NT2/D1 (cell line): ENCODE measurements around a stretch of chr22.

- RRBS, 2 experiments = 95 to 96% methylated on average over 6 of the region's 18 CpGs
These were observed 84.3 kb downstream of the CELSR1 start for GRCh38 chr22:46453056-46453495.

GRCh38 chr22:46536208-46536413, 1.3 kb downstream of the CELSR1 start:
- RRBS, 2 experiments = 69 to 82% methylated on average over 3 to 7 of the region's 25 CpGs

DNA sequence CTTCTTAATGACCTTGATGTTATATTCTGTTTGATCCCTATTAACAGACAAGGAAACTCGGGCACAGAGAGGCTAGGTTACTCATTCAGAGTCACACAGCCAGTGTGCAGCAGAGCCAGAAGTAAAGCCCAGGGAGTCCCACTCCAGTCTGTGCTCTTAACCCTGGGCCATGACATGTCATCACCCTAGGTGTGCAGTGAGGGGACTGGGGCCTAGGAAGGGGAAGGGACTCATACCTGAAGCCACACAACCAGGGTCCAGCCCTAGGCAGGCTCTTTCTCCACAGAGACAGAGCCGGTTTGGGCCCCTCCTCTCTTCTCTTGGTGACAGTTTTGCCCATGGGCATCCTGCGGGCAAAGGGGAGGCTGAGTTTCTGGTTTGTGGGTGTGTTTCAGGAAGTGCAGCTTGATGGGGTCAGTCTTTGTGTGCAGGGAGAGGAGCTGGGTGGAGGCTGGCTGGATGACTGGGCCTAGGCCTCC, 23.1 kb upstream of the CELSR1 start:
- RRBS, 2 experiments = no CpG with 5 or more reads among the region's 3 CpGs

- RRBS, 2 experiments = no CpG with 5 or more reads among the region's 6 CpGs
These were observed 24.2 kb upstream of the CELSR1 start for GRCh38 chr22:46561537-46562006.

GRCh38 chr22:46578524-46579719, 41.3 kb upstream of the GRAMD4 start:
- RRBS, 2 experiments = 81 to 91% methylated on average over 5 of the region's 23 CpGs

DNA sequence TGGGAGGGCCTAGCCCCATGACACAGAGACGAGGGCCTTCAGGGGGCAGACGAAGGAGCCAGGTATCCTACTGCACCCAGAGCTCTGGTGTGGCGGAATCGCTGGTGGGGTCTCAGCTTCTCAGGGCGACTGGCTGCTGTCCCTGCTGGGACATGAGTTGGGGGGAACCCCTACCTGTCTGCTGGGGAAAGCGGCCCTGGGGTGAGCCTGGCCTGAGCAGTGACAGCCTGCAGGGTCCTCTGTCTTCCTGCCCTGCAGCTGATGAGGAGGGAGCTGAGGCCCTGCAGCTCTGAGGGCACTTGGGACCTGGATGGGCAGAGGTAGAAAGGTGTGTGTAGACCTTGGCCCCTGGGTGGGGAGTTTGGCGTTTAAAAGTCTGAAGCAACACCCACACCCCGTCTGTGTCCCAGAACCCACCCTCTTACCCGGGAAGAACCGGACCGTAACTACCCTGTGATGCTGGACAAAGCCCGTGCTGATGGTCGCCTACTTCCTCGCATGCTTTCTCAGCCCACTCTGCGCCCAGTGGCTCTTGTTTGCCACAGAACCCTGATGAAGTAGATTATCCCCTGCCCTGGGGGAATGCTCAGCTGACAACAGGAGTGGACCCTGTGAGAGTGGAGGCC, 33.5 kb upstream of the GRAMD4 start:
- RRBS, 2 experiments = no CpG with 5 or more reads among the region's 15 CpGs

GRCh38 chr22:46614055-46614876, 5.9 kb upstream of the GRAMD4 start:
- RRBS, 2 experiments = no CpG with 5 or more reads among the region's 28 CpGs

- RRBS, 2 experiments = no CpG with 5 or more reads among the region's 18 CpGs
These were observed 35.9 kb downstream of the GRAMD4 start for GRCh38 chr22:46655950-46656623.

DNA sequence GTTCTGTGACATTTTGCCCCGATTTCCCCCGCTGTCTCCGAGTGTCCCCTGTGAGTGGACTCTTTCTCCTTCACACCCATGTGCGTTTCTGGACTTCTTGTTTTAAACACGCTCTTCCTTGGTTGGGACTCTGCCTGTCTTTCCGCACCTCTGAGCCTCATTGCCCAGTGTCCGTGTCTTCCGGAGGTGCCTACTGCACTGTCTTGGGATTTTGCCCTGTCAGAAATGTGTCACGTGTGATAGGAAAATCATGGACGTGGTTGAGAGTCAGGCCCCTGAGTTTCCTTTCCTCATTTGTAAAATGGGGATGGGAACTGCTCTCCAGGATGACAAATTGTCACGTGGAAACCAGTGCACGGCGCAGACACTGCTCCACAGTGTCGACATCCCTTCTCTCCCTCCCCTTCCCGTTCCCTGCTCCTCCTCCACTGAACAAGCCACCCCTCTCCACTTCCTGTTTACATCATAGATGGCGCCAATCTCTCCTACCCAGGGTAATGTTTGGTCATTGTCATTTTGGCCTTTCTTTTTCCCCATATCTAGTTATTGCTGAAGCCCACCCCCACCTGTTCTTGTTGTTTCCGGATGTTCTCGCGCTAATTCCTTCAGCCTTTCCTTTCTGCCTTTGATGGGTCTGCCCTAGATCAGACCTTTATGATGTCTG, 91.7 kb downstream of the TBC1D22A start:
- RRBS, 2 experiments = no CpG with 5 or more reads among the region's 19 CpGs

GRCh38 chr22:46912053-46912475, 149.6 kb downstream of the TBC1D22A start:
- RRBS, 2 experiments = no CpG with 5 or more reads among the region's 5 CpGs

DNA sequence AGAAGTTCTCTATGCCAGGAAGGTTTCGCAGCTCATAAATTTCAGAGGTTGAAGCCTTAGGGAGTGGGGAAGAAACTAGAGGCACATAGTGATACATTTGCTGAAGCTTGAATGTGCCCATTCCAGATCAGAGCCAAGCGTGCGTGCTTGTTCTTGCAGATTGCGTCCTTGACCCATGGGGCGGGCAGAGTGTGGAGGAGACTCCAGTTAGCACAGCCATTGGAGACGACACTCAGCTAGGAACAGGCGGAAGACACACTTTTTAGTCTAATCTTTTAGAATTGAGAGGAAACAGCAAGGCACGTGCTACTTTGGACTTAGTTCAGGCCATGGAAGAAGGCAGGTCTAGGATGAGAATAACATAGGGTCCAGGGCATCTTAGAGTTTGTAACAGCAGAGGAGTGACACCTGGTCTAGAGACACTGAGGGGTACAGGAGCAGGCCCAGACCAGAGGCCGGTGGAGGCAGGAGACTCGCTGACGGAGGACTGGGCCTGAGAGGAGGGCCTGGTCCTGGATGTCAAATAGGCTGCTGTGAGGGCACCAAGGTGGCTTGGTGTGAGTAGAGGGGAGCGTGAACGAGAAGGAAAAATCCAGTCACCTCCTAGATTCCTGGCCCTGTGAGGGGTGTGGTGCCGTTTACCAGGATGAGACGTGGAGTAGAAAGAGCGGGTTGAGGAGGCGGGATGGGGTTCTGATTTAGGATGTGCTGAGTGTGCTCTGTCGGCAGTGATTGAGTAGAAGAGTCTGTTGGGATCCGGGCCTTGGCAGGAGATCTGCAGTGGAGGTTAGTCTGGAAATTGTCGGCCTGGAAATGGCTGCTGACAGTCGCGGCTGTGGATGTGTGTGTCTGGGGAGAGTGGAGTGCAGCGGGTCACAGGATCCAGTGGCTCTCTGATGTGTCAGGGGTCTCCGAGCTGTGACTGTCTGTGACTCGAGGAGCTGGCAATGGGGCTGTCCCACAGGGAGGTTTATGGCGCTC, 154.7 kb downstream of the TBC1D22A start:
- RRBS, 2 experiments = no CpG with 5 or more reads among the region's 26 CpGs

GRCh38 chr22:46934798-46935340, 172.4 kb downstream of the TBC1D22A start:
- RRBS, 2 experiments = no CpG with 5 or more reads among the region's 5 CpGs

GRCh38 chr22:46942572-46942880, 180.1 kb downstream of the TBC1D22A start:
- RRBS, 2 experiments = no CpG with 5 or more reads among the region's 8 CpGs

- RRBS, 2 experiments = no CpG with 5 or more reads among the region's 9 CpGs
These were observed 259.5 kb downstream of the TBC1D22A start for GRCh38 chr22:47021706-47022617.

GRCh38 chr22:47080097-47080768, 317.8 kb downstream of the TBC1D22A start:
- RRBS, 2 experiments = no CpG with 5 or more reads among the region's 5 CpGs

- RRBS, 2 experiments = no CpG with 5 or more reads among the region's 21 CpGs
These were observed 399.9 kb downstream of the TBC1D22A start for GRCh38 chr22:47162332-47162800.

DNA sequence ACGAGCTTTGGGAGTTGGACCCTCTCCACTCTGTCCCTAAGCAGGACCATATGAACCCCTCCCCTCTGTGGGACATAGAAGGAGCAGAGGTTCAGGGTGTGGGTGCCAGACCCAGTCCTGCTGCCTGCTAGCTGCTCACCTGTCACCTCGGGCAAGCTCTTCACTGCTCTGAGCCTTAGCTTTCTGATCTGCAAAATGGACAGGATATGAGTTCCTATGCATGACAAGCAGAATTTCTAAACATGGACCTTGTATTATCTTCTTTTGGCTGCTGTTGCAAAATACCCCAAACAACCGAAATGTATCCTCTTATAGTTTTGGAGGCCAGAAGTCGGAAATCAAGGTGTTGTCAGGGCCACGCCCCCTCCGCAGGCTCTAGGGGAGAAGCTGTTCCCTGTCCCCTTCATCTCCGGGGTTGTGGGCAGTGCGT, 530.7 kb downstream of the TBC1D22A start:
- RRBS, 2 experiments = no CpG with 5 or more reads among the region's 8 CpGs

GRCh38 chr22:49670056-49670923, 157.4 kb downstream of the BRD1 start:
- RRBS, 2 experiments = 3% methylated on average over 7 of the region's 79 CpGs

DNA sequence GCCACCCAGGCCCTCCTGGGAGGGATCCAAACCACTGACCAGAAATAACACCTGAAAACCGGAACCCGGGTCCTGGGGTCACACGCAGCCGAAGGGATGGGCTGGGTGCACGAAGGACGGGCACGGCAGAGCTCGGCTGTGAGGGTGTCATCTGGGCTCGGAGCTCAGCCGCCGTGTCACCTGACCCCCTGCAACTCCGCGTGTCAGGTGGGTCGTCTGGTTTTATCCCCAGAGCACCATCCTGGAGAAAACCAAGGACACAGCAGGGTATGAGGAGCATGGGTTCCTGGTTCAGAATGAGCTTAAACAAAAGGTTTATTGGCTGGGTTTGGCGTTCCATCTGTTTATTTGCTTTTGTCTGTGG, 102.0 kb downstream of the BRD1 start:
- RRBS, 2 experiments = no CpG with 5 or more reads among the region's 15 CpGs

DNA sequence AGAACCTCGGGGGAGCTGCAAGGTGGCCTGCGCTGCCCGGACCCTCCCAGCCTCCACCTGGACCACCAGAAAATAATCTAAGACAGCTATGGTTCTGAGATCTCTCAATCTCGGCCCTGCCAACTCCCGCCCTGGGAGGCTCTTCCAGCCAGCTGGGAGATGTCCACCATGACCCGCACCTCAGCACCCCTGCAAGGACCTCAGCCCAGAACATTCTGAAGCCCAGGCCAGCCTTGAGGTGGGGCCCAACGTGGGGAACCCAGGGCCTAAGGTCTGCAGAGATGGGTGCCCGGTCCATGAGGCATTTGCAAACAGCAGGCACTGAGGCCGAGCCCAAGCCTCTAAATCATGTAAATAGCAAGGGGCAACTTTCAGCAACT, 47.1 kb downstream of the BRD1 start:
- RRBS, 2 experiments = 97 to 98% methylated on average over 3 of the region's 9 CpGs